Bronchus fibroblast of lung (primary cell): ENCODE measurements around a stretch of chr1.

- RAMPAGE, long total RNA, result no peak
Measured at GRCh38 chr1:17525919-17526623, 13.4 kb upstream of the ARHGEF10L start.

GRCh38 chr1:17617710-17618145 lies 78.2 kb downstream of the ARHGEF10L start:
- RAMPAGE, long total RNA, result no peak

DNA sequence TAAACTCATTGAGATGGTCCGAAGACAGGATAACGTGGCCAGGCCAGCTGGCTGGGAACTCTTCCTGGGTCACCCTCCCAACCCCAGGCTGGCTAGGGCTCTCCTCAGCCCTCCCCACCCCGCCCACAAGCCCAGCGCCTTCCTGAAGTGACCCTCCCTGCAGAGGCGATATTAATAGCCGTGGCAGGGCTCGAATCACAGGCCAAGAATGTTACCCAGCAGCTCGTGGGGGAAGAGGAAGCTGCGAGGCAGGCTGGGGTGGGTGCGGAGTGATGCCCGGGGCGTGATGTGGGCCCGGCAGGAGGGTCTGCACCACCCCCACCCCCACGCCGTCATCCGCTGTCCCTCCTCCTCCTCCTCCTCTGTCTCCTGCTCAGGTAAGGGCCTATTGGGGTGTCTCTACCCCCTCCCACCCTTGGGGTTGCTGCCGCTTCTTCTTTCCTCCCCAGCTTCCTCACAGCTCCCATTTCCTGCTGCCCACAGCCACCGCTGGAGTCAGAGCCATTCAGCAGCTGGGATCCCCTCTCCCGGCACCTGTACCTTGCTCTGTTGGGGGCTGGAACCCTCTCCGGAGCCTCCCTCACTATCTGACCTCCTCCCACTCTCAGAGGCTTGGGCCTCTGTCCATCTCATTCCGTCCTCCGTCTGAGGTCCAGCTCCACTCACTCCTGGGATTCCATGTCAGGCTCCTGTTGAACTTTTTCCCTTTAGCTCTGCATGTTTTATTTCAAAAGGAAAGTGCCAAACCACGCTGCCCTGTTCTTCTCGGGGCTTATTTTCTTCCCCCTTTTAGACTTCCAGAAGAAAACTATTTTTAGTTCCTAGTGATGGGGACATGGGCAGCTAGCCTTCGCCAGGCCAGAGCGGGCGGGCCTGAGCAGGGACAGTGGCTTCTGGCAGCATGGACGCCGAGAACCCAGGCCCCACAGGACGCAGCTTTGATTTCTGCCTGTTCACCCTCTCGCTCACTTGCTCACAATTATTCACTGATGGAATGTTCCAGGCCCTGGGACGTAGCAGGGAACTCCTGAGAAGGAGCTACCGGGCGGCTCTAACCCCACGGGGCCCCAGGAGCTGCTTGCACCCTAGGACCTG lies 79.0 kb downstream of the ARHGEF10L start:
- RAMPAGE, long total RNA, result no peak

DNA sequence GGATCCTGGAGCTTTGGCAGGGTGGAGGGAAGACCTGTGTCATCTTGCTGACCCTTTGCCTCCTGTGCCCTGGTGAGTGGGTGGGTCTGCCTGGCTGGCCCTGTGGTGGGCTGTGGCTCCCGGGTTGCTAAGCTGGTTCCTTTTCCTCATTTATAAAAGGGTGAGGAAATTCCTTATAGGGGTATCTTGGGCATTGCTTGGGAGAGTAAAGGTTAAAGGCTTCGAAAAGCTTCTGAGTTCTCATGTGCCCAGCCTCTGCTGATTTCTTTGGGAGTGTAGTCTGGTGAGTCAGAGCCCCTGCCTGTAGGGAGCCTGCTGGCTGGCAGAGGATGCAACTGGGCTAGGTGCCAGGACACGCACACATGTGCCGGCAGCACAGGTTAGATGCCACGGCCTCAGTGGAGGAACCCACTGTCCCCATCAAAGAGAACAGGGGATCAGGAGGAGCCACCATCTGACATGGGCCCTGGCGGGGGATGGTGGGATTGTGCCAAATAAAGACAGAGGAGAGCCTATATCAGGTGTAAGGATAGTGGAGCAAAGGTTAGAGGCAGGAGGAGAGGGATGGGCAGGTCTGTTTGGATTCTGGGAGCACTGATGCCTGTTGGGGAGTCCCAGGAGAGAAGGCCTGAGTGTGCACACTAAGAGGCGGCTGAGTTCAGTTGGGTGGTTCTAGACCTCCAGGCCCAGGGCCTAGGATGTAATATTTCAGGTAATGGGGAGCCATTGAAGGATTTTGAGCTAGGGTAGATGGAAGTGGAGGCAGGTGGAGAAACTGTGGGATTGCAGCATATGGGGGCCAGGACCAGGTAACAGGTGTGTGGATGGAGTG lies 85.4 kb downstream of the ARHGEF10L start:
- RAMPAGE, long total RNA, result no peak

GRCh38 chr1:18128302-18128712 lies 20.7 kb downstream of the IGSF21 start:
- RAMPAGE, long total RNA, result no peak

DNA sequence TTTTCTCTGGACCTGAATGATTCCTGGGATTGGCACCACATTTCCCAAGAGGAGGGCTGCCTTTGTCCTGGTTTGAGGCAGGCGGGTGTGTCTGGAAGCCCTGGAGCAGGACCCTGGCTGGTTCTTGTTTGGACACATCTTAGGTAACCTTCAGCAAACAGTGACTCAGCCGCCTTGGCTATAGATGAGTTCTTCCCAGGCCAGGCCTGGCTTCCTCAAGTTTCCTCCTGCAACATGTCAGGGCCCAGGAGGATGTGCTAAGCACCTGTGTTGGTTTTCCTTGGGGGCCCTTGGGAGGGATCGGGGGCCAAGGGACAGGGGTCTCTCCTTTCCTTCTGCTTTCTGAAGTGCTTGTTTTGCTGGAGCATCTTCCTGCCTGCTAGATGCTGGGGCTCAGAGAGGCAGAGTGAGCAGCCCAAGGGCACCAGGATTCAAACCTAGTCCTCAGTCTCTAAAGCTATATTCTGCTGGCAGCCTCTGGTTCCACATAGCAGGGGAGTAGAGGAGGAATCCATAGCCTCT lies 38.2 kb downstream of the PAX7 start:
- RAMPAGE, long total RNA, result no peak

GRCh38 chr1:18871164-18871597 lies 11.7 kb upstream of the TAS1R2 start:
- RAMPAGE, long total RNA, result no peak

- RAMPAGE, long total RNA, result no peak
Measured at GRCh38 chr1:18882609-18882846, 19.8 kb downstream of the ALDH4A1 start.

- RAMPAGE, long total RNA, result no peak
Measured at GRCh38 chr1:18908776-18909628, 6.6 kb upstream of the ALDH4A1 start.

DNA sequence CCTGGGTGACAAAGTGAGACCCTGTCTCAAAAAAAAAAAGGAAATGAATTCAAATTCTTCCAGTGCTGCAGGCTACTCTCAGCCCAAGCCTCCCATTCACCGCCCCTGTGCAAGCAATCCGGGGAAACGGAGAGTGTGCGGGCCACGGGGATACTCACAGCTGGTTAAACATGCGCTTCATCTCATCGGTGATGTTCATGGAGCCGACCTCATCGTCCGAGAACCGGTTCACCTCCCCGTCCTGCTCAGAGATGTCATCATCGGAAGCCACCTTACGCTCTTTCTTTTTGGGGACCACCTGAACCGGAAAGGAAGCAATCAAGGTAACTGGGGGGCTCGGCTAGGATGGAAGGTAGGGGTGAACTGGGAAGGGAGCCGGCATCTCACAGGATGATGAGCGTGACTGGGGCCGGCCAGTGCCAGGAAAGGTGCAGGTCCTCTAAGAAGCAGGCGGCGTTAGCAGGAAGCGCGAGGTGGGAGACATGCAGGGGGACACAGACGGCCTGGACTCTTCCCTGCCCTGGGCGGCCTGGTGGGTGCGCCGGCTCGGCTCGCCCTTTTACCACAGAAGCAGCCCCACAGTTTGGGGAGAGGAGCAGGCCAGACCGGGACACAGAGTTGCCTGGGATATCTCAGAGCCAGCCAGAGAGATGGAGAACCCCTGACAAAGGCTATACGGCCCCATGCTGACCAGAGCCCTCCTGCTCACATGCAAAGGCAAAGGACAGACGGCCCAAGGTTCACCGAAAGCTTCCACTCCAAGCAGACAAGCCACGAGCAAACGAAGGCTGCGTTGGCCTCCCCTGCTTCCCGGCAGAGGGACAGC lies 14.6 kb upstream of the ALDH4A1 start:
- RAMPAGE, long total RNA, result no peak

- RAMPAGE, long total RNA, result no peak
Measured at GRCh38 chr1:18941827-18942259, 14.6 kb downstream of the IFFO2 start.

DNA sequence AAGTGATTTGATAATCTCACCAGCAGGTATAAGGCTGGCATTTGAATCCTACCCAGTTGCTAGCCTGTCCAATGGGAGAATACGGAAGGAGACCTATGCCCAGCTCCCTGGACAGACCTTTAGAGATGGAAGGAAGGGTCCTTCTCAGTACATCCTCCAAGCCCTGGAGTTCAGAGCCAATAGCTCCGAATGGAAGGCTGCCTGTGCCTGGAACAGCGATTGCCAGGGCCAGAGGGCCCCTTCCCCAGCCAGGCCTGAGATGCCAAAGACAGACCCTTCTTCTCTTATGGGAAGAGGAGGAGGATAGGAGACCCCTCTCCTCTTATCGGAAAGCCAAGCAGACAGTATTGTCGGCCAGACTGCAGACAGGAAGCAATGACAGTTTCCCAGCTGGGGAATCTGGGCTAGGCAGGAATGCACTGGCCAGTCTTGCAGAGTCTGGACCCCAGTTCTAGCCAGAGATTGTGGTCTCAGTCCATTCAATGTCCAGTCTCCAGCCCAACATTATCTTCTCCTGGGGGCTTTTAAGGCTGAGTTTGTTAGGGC lies 2.0 kb downstream of the IFFO2 start:
- RAMPAGE, long total RNA, result no peak

- RAMPAGE, long total RNA, result no peak
Measured at GRCh38 chr1:18955417-18956391, 772 bp downstream of the IFFO2 start.

- RAMPAGE, long total RNA, result no peak
Measured at GRCh38 chr1:19009608-19010347, 53.3 kb upstream of the IFFO2 start.

DNA sequence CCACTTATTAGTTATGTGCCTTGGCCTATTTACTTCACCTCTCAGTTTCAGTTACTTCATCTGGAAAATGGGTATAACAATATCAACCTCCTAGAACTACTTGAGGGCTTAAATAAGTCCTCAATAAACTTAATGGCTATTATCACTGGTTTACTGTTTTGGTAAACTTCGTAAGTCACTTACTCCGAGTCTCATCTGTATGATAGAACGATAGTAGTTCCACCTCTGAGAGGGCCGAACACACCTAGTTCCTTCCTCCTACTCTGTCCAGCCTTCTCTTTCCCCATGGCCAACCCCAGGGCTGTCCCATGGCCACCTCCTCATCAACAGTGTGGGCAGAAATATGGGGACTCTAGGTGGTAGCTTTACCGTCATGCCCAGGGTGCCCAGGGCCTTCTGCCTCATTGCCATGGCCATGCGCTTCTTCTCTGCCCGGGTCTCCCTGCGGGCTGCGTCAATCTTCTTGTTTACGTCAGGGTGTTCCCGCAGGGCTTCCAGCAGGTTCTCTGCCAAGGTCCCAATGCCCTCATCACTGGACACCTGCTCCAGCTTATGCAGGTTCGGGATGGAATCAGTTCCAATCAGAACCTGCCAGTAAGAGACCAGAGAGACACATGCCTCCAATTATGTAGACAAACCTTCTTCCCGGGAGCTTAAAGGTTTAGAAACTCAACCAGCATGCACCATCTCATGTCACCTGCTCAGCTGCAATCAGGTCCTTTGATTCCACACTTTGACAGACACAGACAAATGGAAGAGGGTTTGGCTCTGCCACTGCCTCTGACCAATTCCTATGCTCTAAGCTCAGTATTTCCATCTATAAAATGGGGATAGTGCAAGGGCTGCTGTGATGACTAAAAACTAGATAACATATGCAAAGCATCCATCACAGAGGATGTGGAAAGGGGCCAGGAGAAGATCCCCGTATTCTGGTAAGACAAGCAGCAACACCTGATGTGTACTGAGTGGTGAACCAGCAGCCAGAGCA lies 121.4 kb downstream of the UBR4 start:
- RAMPAGE, long total RNA, result no peak

- RAMPAGE, long total RNA, result no peak
Measured at GRCh38 chr1:19092509-19093244, 117.4 kb downstream of the UBR4 start.

DNA sequence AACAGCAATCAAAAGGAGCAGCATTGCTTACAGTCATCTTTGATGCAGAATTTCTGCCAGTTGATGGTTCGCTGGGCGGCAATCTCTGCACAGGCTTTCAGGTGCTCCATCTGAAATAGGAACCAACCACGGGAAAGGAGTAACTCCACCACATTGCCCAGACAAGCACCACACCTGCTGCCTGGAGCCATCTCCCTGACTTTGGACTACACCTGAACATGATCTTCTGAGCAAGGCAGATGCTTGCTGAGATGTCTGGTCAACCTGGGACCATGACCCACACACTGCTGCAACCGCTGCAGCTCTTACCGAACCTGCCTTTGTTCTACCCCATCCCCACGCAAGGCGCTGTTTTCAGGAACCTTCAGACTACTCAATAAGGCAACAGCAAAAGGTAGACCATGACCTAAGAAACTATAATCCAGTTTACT lies 88.1 kb downstream of the UBR4 start:
- RAMPAGE, long total RNA, result no peak

- RAMPAGE, long total RNA, result no peak
Measured at GRCh38 chr1:19162386-19162815, 47.7 kb downstream of the UBR4 start.

- RAMPAGE, long total RNA, result no peak
Measured at GRCh38 chr1:19217475-19218589, 7.8 kb upstream of the UBR4 start.

DNA sequence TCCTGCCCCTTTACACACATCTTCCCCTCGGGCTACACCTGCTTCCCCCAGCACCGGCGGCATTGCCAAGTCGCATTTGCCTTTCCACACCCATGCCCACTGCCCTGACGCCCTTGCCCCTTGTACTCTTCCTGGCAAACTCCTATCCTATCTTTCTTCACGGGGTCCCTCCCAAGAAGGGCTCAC lies 15.7 kb downstream of the AKR7A3 start:
- RAMPAGE, long total RNA, result no peak